Thoracic aorta (tissue), 1 donor: Measurements from ENCODE around the gene CEP131.

GRCh38 chr17:81044550-81045431, 9.8 kb downstream of the BAIAP2 start:
- RAMPAGE, long total RNA, result no peak

GRCh38 chr17:81052557-81053648, 18.0 kb downstream of the BAIAP2 start:
- RAMPAGE, long total RNA, result no peak

GRCh38 chr17:81068814-81069447, 34.0 kb downstream of the BAIAP2 start:
- RAMPAGE, long total RNA, result no peak

- RAMPAGE, long total RNA, result no peak
Measured at GRCh38 chr17:81112981-81113565, 52.2 kb upstream of the PVALEF start.

- RAMPAGE, long total RNA, result no peak
Measured at GRCh38 chr17:81193802-81194550, 28.0 kb upstream of the AATK start.

DNA sequence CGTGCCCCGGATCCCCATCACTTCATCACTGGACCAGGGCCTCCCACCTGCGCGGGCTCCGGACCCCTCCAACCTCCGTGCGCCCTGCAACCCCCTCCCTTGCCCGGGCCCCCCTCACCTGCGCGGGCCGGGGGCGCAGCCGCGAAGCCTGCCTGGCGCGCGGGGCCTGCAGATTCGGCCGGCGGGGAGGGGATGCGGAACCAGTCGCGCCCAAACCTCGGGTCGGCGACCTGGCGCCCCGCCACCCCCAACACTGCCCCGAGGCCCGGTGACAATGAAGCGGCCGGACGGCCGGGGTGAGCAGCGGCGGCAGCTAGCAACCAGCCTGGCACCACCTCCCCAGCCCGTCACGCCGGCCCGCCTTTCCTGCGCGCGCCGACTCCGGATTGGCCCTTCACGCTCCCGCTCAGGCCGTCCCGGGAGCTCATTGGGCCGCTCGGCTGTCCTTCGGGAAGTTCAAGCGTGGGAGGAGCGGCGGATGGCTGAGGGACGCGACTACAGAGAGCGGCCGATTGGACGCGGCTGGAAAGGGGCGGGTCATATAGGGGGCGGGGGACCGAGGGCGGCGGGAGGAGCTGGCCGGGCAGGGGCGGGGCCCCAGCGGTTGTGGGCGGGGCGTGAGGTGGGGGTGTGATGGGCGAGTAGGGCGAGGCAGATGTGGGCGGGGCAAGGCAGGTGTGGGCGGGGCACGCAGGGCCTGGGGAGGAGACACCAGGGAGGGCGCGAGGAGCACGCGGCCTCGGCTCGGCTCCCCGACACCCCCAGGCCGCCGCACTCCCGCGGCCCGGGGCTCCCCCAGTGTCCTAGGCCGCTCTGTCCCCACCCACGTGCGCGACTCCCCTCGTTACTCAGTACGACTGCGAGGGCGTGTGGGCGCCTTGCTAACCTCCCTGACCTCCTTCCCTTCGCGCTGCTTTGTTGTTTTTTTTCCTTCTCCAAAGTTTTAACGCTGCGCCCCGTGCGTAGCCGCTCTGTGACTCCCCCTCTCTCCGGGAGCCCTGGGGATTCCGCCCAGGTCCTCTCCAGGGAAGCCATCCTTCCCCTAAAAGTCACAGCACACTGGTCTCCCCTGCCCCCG, at the start of gene CEP131:
Gene CEP131 (minus strand): TSS at position 315 of the 1,078 bp plus-strand sequence.
- RAMPAGE, long total RNA, result no peak

GRCh38 chr17:81251391-81251755, 12.3 kb downstream of the NDUFAF8 start:
- RAMPAGE, long total RNA, result no peak

DNA sequence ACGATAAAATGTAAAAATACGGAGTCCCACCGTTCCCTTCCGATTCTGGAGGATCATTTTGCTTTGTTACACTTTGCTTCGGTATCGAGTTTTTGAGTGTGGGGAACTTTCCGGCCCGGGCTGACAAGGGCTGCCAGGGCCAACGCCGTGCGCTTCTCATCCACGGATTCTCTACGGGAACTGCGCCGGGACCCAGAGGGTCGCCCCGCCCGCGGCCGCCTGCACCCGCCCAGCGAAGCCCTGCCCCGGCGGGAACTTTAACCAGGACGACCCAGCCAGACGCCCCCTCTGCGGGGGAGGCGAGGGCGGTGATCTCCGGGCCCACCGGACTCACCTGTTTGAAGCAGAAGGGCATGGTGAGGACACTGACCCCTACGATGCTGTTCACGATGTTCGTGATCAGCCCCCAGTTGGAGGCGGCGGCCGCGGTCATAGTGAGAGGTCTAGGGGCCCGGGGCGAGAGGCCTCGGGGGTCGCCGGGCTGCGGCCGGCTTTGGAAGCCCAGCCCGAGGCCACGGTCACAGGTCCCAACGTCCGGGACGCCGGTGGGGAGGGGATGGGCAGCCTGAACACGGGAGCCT, 528 bp downstream of the SLC38A10 start:
- RAMPAGE, long total RNA, result no peak

- RAMPAGE, long total RNA, result no peak
Measured at GRCh38 chr17:81338943-81339858, 44.1 kb upstream of the SLC38A10 start.

DNA sequence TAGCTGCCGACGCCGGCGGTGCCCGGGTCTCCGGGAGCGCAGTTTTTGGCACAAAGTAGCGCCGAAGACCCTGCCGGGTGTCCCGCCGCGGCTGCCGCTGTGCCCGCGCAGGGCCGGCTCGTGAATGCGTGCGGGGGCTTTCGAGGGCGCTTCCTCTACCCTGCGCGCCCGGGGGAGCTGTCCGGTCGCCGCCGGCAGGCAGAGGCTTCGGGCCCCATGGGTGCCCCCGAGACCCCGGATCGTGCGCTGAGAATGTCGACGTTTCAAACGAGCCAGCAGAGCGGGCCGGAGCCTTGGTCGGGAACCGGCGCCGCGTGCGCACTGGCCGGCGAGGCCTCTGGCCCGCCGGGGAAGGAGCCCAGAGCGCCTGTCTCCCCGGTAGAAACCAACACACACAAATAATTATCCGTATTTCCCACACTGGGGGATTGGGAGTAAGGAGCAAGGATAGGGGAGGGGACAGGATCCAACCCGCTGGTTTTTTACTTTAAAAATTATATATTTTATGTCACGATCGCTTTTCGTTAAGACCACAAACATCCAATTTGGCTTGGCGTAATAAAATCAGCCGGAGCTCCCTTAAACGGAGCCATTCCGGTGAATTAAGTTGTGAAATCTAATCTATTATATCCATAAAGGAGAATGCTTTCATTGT, 46.7 kb upstream of the SLC38A10 start:
- RAMPAGE, long total RNA, result no peak

GRCh38 chr17:81365056-81365498, 30.2 kb upstream of the BAHCC1 start:
- RAMPAGE, long total RNA, result no peak

DNA sequence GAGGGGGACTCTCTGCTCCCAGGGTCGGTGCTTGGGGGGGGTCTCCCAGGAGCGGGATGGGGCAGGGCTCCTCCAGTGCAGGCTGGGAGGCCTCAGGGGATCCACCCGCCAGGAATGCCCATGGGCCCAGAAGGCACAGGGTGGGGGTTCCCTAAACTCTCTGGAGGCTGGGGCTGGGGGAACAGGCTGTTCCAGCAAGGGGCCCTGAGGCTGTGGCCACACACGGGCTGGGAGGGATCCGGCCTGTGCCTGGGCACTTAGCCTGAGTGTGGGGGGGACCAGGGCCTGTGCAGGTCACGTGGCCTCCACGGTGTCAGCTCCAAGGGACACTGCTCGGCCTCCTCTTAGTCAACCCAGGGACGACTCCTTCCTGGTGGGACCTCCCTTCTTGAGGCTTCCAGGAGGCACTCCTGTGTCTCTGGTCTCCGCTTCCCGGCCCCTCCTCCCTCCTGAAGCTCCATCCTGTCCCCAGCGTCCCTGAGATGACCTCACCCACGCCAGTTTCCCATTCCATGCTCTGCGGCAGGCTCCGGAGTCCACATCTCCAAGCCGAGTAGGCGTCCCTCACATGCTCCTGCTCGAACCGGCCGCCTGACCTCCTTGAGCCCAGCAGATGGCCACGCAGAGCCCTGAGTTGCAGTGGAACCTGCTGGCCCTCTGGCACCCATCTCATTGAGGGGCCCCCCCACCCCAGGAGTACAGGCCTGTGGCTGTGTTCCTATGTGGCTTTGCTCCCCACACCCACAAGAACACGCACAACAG, 23.0 kb upstream of the BAHCC1 start:
- RAMPAGE, long total RNA, result no peak

- RAMPAGE, long total RNA, result no peak
Measured at GRCh38 chr17:81386280-81386849, 8.9 kb upstream of the BAHCC1 start.

DNA sequence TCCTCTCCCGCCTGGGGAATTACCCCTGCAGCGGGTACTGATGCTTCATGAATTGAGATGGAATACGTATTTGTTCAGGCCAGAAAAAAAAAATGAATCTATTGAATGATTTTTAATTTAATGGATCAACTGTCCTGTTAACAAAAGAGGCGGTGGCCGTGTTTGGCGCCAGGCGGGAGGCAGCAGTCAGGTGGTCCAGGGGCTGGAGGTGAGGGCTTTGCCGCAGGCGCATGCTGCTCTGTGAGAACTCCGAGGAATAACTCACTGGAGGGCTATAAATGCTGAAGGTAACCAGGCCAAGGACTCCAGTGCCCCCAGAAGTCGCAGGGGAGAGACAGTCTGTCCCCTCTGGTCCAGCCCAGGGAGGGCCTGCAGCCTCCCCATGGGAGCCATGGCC, 7.2 kb upstream of the BAHCC1 start:
- RAMPAGE, long total RNA, result no peak

- RAMPAGE, long total RNA, result no peak
Measured at GRCh38 chr17:81535728-81537063, 8.0 kb downstream of the FSCN2 start.

- RAMPAGE, long total RNA, result no peak
Measured at GRCh38 chr17:81580848-81581244, 28.7 kb upstream of the FAAP100 start.

DNA sequence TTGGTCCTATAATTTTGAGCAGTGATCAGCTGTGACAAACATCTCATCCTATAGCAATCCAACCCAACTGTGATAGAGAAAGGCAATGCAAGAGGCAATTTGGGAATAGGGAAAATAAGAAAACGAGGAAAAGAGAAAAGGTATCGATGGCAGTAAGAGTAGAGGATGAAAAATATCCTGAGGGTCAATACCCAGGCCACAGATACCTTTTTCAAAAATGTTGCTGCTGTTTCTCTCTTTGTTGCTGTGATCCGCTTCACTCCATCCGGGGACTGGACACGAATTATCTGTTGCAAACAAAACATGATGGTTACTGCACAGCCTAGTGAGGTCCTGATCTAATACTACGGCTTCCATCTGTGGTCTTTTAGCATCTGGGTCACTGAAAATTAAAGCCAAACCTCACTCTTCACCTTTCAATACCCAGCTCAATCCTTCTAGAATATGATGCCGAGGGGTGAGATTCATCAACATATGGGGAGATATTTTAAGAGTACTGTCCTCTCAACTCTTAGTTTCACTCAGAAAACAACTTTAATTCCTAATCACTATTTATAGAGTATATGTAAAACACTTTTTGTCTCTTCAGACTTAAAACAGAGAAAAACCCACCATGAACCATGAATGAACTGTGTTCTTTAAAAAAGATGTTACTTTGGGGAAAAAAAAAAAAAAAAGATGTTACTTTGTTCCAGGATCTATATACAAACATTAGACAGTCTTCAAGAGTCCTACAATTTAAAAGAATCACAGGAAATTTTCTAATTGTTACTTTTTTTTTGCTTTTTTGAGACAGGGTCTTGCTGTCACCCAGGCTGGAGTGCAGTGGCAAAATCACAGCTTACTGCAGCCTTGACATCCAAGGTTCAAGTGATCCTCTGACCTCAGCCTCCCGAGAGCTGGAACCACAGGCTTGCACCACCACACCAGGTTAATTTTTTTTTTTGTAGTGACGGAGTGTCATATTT, 7.1 kb downstream of the NPLOC4 start:
- RAMPAGE, long total RNA, result no peak

DNA sequence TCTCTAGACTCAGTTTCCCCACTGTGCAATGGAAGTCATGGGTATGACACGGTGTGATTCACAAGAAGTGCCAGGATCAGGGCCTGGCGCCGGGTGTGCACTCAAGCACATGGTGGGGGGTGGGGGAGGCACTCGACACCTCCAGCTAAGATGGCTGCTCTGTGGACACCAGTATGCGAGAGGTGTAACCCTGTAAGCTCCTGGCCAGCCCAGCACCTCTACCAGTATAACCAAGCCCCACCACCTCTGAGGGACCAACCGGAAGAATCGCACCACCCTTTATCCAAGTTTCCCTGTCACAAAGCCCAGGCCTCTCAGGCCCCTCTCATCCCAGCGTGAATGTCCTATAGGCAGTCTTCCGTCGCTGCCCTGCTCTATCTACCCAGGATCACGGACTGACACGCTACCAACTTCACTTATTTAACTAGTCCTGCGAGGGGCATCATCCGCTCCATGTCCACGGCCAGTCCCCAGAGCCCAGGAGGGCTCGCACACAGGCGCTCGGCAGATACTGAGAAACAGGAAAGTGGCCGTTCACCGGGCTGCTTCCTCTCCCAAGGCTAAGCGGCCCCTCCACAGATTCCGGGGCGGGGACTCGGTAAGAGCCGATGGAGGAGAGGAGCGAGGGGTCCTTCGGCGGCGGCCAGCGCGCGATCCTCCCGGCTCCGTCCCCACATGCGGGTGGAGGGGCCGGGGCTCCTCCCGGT, 513 bp downstream of the OXLD1 start:
- RAMPAGE, long total RNA, result no peak

GRCh38 chr17:81702220-81703154, 680 bp upstream of the MRPL12 start:
- RAMPAGE, long total RNA, result no peak

DNA sequence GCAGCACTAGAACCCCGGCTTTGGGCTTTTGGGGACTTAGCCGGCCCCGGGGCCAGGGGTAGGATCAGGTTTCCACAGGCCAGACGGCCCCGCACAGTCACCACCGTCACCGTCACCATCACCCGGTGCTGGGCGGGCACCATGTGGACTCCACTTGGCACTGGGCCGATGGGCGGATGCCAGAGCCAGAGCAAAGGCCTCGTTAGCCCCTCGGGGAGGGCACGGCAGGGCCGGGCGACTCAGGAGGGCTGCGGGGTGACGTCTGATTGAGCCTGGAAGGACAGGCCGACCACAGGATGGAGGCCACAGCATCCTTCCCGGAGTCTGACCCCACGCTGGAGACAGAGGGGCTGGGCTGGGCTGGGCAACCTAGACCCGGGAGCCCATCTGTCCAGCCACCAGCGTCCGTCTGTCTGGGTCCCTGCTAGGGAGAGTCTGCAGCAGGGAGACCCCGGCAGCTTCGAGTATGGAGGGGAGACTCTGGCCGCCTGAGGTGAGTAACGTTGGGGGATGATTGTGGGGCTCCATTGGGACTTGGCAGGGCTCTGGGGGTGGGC, 22.4 kb downstream of the SLC25A10 start:
- RAMPAGE, long total RNA, result no peak